ENCODE measurements around the gene CD9.

DNA sequence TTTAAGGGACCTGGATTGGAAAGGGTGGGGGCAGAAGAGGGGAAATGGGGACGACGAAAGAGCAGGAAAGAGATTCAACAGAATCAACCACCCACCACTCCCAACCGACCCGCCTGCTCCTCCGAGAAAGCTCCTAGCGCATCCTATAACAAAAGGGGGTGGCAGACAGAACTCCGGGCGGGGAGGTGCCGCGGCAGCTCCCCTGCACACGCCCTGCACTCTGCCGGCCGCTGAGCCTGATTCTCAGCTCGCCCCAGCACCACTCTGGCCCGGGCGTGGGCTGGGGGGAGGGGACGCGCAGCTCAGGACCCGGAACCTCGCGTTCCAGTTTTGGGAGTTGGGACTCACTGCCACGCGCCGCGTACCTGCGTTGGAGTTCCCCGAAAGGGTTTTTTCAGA lies 782 bp downstream of the NTF3 start:
- PRO-cap, result bidirectional peak, plus-strand start at position 206 of the sequence, minus-strand start at position 222 of the sequence
- RAMPAGE, long total RNA, 4 experiments, result no peak in any of the 4 experiments

DNA sequence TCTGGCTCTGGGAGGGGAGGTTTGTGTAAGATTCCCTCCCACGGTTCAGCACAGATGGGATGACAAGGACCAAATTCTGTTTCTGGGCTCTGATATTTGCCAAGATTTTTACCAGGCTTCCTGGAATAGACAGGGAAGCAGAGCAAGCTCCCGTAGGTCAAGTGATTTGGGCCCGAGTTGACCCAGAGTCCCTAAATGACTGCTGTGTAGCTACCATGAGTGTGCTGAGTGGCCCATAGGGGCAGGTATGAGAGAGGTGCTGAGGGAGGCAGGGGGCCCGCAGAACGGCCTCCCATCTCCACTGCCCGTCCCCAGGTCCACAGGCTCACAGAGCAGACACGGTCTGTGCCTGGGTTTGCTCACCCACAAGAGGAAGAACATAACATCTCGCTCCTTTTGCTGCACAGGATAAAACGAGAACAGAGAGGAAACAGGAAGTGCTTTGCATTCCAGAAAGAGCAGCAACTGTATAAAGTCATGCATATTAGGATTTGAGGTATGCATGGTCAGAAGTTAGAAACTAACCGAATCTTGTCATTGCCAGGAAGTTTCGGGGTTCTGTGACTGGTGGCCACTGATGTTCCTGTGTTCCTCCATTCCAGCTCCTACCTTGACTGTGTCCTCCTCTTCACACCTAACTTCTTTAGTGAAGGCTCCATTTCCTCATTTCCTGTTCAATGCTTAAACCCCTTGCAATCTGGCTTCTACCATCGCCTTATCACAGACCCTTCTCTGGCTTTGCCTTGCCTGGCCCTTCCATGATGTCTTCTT lies 24.9 kb downstream of the NTF3 start:
- PRO-cap, result no peak
- RAMPAGE, long total RNA, 4 experiments, result no peak in any of the 4 experiments

- PRO-cap, result no peak
- RAMPAGE, long total RNA, 4 experiments, result no peak in any of the 4 experiments
These were observed 49.0 kb downstream of the NTF3 start for GRCh38 chr12:5480859-5481270.

DNA sequence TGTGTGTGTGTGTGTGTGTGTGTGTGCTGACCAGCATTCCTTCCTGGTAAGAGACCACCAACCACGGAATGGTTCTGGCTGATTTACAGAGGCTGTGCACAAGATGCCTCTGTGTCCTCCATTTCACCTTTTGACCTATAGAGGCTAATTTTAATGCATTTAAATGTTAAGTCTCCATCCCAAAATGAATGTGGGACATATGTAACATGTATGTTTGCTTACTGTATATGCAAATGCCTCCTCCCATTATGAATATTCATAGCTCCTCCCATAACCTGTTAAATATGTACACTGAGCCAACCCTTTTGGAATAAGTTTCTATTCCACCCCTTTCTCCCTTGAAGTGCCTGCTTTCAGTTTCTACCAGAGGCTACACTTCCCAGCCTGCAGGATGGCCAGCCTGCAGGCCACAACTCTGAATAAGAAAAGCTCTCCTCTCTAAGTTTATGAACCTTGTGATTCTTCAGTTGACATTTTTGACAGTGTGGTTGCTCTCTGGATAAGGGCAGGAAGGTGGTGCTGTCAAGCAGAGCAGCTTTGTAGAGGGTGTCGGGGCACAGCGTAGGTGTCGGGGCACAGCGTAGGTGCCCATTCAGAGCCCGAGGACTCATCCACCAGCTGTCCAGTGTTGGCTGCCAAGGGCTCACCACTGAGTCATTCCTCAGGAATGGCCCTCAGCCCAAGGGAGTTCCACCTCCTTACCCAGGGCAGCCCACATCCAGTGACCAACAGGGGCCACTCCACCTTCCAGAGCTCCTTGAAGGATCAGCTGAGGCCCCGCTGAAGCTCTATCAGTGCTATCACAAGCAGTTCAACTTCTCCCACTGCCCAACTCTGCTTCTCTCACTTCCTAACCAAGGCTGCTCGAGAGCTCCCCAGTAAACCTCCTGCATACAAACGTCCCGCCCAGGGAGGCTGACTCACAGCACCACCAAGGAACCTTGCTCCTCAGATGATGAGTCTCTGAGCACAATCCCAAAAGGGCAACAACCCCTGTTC lies 31.5 kb downstream of the VWF start:
- PRO-cap, result no peak
- RAMPAGE, long total RNA, 4 experiments, result no peak in any of the 4 experiments

DNA sequence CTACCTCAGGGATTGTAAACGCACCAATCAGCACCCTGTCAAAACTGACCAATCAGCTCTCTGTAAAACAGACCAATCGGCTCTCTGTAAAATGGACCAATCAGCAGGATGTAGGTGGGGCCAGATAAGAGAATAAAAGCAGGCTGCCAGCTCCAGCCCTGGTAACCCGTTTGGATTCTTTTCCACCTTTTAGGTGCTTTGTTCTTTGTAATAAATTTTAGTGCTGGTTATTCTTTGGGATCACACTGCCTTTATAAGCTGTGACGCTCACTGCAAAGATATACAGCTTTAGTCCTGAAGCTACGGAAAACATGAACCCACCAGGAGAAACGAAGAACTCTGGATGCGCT lies 8.9 kb upstream of the VWF start:
- PRO-cap, result no peak
- RAMPAGE, long total RNA, 4 experiments, result no peak in any of the 4 experiments

GRCh38 chr12:6179027-6179907 lies 20.9 kb upstream of the CD9 start:
- PRO-cap, result no peak
- RAMPAGE, long total RNA, 4 experiments, result no peak in any of the 4 experiments

DNA sequence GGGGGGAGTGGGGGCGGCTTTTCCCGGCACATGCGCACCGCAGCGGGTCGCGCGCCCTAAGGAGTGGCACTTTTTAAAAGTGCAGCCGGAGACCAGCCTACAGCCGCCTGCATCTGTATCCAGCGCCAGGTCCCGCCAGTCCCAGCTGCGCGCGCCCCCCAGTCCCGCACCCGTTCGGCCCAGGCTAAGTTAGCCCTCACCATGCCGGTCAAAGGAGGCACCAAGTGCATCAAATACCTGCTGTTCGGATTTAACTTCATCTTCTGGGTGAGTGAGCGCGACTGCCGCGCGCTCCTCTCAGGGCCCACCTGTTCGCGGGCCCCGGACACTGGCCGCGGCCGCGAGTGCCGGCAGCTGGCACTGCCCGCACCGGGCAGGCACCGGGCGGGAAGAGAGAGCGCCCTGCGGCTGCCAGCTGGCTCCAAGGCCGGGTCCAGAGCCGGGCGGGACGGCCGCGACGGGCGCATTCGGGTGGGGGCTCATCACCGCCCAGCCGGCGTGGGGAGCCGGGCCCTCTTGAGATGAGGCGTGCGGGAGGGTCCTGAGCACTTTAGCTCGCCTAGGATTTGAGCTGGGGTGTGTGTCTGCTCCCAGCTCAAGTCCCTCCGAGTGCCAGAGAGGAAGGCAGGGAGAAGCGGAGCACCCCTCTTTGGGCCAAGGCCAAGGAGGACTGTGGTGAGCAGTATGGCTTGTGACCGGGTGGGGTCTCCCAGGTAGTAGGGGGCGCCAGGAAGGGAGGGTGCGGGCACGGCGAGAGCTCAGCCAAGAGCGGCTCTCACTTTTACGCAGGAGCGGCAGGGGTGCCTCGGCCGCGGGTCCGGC lies at the start of gene CD9:
CD9 (plus strand) TSS at position 102 of the 822 bp plus-strand sequence.
- PRO-cap, result bidirectional peak, plus-strand start at position 76 of the sequence, minus-strand start outside the sequence
- RAMPAGE, long total RNA, 4 experiments, result start-site peak on the plus strand in 4 of 4 experiments, centred at positions 89 to 133 of the sequence, 9,307 to 16,011 reads per replicate

GRCh38 chr12:6211180-6211705 lies 11.0 kb downstream of the CD9 start:
- PRO-cap, result bidirectional peak, plus-strand start at chr12:6211638, minus-strand start at chr12:6211573
- RAMPAGE, long total RNA, 4 experiments, result no peak in any of the 4 experiments

GRCh38 chr12:6226465-6227219 lies 26.4 kb downstream of the CD9 start:
- PRO-cap, result bidirectional peak, plus-strand start at chr12:6226515, minus-strand start at chr12:6226317; bidirectional peak, plus-strand start at chr12:6226924, minus-strand start at chr12:6226573
- RAMPAGE, long total RNA, 4 experiments, result no peak in any of the 4 experiments

DNA sequence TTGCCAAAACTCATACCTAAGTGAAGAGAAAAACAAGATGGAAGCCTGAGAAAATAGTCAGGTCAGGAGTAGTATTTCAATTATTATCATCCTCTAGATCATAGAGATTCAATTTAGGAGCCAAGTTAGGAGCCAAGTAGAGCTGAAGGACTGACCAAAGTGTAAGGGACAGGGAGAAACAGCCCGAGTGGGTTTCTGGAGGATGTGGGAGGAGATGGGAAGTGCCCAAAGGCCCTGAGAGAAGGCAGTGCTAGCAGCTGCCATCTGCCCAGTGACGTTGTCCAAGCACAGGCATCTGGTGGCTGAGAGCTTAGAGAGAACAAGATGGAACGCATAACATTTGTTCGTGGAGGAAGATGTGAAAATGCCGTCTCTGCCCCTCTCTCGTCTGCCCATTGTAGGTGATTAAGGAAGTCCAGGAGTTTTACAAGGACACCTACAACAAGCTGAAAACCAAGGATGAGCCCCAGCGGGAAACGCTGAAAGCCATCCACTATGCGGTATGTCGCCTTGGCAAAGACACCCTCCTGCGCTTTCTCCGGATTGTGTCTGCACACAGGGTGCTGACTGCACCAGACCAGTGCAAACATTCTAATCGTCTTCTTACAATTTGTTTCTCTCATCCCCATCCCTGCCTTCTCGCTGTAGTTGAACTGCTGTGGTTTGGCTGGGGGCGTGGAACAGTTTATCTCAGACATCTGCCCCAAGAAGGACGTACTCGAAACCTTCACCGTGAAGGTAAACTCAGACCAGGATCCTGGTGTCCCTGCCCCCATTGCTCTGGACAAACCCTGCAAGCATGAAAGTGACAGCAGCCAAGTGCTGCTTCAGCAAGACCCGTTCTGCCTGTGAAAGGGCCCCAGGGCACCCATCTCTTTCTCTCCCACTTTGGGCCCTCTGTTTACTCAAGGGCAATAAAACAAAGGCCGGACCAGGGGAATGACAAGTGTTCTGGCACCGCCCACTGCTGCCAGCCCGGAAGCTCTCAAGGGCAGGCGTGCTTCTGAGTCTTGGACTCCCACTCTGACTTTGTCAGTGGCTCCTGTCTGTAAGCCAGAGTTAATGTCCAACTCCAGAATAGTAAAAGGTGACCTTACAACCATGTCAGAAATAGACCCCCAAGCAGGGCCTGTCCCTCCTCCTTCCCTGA lies 35.0 kb downstream of the CD9 start:
- PRO-cap, result unidirectional peak, minus-strand start at position 844 of the sequence
- RAMPAGE, long total RNA, 4 experiments, result no peak in any of the 4 experiments

- PRO-cap, result no peak
- RAMPAGE, long total RNA, 4 experiments, result no peak in any of the 4 experiments
These were observed 45.9 kb upstream of the PLEKHG6 start for GRCh38 chr12:6264426-6265078.

DNA sequence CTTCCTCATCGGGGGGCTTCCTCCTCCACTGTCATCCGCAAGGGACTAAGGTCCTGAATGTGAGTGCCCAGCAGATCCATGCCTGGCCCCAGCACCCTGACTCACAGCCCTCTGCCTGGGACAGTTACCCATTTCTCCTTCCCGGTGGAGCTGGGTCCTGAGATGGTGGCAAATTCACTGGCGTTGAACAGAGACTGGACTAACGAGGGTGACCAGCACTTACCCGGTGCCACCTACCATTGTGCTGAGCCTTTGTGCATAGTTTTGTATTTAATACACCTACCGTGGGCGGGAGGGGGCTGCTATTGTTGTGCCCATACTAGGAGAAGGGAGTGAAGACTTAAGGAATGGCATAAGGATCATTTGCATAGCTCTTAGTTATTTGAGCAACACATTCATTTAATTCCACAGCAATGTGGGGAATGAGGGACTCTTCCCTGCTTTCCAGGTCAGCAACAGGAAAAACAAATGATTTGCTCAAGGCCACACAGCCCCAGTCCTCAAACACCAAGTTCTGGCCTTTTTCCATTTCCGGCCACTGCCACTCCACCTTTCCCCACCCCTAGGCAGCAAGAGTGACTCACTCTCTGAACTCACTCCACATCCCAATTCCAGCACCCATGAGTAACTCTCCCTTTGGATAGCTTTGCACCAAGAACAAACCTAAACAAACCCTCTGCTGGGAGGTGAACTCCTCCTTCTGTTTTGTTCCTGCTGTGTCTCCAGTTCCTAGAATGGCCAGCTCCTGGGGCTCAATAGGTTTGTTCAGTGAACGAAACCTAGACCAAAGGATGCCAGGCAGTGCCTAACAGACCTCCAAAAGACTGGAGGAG lies 30.6 kb upstream of the PLEKHG6 start:
- PRO-cap, result unidirectional peak, minus-strand start at position 113 of the sequence; bidirectional peak, plus-strand start at position 670 of the sequence, minus-strand start at position 516 of the sequence
- RAMPAGE, long total RNA, 4 experiments, result no peak in any of the 4 experiments

DNA sequence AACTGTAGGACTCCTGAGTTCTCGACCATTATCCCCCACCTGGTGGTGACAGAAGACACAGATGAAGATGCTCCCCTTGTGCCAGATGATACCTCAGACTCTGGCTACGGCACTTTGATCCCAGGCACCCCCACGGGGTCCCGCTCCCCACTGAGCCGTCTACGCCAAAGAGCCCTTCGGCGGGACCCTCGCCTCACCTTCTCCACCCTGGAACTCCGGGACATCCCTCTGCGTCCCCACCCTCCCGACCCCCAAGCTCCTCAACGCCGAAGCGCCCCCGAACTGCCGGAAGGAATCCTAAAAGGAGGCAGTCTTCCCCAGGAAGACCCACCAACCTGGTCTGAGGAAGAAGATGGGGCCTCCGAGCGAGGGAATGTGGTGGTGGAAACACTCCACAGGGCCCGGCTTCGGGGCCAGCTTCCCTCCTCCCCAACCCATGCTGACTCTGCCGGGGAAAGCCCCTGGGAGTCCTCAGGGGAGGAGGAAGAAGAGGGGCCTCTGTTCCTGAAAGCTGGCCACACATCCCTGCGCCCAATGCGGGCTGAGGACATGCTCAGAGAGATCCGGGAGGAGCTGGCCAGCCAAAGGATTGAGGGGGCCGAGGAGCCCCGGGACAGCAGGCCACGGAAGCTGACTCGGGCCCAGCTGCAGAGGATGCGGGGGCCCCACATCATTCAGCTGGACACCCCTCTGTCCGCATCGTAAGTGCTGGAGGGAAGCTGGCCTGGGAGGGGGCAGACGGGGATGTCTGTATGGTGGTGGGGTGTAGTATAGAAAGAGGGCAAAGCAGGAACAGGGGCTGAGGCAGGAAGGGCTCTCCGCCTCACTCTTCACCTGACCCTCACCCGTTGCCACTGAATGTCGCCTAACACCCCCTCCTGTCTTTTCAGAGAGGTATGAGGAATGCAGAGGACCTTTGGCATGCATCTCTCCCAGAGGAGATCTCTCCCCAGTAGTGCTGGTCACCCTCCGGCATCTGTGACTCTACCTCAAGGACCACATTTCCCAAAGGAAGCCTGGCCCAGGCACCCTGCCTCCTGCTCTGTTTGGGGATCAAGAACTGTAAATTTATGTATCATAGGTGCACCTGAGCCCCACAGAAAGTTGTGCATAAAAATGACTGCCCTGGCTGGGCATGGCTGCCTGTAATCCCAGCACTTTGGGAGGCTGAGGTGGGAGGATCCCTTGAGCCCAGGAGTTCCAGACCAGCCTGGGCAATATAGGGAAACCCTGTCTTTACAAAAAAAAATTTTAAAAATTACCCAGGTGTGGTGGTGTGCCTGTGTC lies 14.2 kb downstream of the TNFRSF1A start:
- PRO-cap, result unidirectional peak, minus-strand start at position 1,045 of the sequence
- RAMPAGE, long total RNA, 4 experiments, result no peak in any of the 4 experiments

GRCh38 chr12:6332816-6333074 lies 9.1 kb downstream of the TNFRSF1A start:
- PRO-cap, result bidirectional peak, plus-strand start at chr12:6332894, minus-strand start at chr12:6332628
- RAMPAGE, long total RNA, 4 experiments, result no peak in any of the 4 experiments

GRCh38 chr12:6333075-6333963 lies 8.6 kb downstream of the TNFRSF1A start:
- PRO-cap, result unidirectional peak, plus-strand start at chr12:6333774; unidirectional peak, plus-strand start at chr12:6333818
- RAMPAGE, long total RNA, 4 experiments, result no peak in any of the 4 experiments

DNA sequence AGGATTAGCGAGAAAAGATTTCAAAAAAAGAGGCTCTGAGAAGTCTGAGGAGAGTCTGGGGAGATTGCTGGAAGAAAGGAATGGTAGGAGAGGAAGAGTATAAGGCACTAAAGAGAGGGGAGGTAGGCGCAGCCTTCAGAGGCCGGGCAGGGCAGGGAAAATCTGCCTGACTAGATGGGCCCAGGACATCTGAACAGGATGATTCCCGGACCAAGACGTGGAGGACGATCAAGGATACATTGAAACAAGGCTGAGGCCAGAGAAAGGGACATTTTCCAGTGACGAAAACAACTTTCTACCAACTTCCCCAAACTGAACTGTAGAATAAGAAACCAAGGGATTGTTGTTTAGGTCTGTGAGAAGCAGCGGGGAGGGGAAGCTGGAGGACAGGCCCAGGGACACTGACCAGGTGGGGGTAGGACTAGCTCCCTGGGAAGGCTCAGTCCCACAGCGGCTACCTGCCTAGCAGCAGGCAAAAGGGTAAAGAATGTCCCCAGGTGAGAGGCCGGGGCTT lies 1.2 kb downstream of the TNFRSF1A start:
- PRO-cap, result bidirectional peak, plus-strand start at position 358 of the sequence, minus-strand start at position 219 of the sequence
- RAMPAGE, long total RNA, 4 experiments, result no peak in any of the 4 experiments

DNA sequence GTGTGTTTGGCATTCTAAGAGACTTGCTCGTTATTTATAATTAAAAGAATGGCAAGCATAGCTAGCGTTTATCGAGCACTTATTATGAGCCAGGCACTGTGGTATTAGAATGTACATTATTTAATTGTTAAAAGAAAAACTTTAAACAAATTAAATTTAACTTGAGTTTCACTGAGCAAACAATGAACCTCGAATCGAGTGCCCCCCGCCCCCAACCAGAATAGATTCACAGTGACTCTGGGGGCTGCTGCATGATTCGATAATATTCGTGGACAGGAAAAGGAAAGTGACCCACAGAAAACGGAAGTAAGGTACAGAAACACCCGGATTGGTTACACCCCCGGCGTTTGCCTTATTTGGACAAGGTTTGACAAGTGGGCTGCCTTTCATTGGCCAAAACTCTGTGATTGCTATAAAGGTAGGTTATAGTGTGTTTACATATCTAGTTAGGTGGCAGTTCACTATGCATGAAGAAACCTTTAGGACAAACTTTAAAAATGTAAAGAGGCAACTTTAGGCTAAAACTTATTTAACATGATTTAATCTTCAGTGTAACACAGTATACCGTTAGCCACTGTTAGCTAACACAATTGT lies 7.3 kb downstream of the SCNN1A start:
- PRO-cap, result no peak
- RAMPAGE, long total RNA, 4 experiments, result no peak in any of the 4 experiments

GRCh38 chr12:6373402-6374284 lies 1.7 kb downstream of the SCNN1A start:
- PRO-cap, result bidirectional peak, plus-strand start at chr12:6373736, minus-strand start at chr12:6373537
- RAMPAGE, long total RNA, 4 experiments, result no peak in any of the 4 experiments

DNA sequence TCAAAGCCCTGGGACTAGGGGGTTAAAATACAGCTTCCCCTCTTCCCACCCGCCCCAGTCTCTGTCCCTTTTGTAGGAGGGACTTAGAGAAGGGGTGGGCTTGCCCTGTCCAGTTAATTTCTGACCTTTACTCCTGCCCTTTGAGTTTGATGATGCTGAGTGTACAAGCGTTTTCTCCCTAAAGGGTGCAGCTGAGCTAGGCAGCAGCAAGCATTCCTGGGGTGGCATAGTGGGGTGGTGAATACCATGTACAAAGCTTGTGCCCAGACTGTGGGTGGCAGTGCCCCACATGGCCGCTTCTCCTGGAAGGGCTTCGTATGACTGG lies 1.6 kb downstream of the GAPDH start:
- PRO-cap, result no peak
- RAMPAGE, long total RNA, 4 experiments, result no peak in any of the 4 experiments

- PRO-cap, result bidirectional peak, plus-strand start at chr12:6606585, minus-strand start at chr12:6606399
- RAMPAGE, long total RNA, 4 experiments, result start-site peak on the minus strand in 3 of 4 experiments, at chr12:6606174-6606751 at its widest, 23 to 89 reads per replicate
These were observed 838 bp downstream of the CHD4 start for GRCh38 chr12:6606098-6606983.

Measured in esophagus squamous epithelium (tissue), 4 donors.